Measurements from ENCODE around the gene RAB3IL1.

GRCh38 chr11:61808938-61810115 is 7.5 kb downstream of the FADS1 start:
- PRO-cap = no peak

- PRO-cap = bidirectional peak, plus-strand start at chr11:61815474, minus-strand start at chr11:61815148
Measured at GRCh38 chr11:61814683-61815748, 1.8 kb downstream of the FADS1 start.

DNA sequence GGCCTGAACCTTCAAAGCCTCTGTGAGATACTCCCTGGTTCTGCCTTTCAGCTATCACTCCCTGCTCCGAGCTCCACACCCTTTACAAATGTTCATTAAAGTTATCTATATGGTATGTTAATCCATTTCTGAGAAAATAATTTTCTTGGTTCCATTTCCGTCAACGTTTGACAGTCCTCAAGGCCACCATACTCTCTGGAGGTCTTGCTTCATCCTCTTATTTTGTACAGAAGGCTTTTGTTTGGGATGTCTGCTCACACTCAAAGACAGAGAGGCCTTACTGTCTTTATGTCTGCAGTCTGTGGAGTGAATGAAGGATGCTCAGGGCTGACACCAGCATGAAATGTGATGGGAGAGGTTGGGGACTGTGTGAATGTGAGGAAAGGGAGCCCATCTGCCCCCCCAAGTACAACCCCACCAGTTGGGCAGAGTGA is 1.7 kb upstream of the FADS2 start:
- PRO-cap = no peak

GRCh38 chr11:61829471-61830033 is 1.5 kb downstream of the FADS2 start:
- PRO-cap = no peak

DNA sequence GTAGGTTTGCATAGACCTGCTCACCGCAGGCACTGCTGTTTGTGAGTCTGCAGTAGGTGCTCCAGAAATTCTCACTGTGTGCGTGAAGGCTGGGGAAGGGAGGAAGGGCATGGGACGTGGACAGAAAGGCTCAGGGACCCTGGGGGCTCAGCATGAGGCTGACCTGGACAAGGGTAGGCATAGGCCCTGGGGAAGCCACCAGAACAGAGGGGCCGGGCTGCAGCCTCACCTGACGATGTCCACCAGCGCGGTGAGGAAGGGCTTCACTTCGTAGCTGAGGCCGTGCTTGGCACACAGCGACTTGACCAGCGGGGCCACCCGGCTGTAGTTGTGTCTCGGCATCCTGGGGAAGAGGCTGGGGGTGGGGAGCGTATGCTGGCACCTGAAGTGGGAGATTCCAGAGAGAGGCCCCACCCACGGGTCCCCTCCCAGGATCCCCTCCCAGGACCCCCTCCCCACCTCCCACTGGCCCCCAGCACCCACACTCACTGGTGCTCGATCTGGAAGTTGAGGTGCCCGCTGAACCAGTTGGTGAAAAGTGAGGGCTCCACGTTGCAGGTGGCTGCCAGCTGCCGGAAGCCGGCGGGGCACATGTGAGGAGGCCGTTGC is 15.6 kb downstream of the FADS3 start:
- PRO-cap = no peak

DNA sequence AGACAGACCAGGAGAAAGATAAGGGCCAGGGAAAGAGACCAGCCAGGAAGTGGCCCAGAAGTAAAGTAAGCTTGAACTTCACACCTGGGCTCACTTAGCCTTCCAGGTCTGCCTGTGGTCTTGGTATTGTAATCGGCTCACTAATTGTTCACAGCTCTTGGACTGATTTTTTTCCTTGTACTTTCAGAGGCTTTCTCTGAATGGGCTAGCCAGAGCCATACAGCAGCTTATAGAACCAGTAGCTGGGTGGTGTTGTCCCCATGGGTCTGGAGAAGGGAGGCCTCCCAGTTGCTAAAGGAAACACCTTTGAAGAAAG is 10.1 kb downstream of the FADS3 start:
- PRO-cap = no peak

DNA sequence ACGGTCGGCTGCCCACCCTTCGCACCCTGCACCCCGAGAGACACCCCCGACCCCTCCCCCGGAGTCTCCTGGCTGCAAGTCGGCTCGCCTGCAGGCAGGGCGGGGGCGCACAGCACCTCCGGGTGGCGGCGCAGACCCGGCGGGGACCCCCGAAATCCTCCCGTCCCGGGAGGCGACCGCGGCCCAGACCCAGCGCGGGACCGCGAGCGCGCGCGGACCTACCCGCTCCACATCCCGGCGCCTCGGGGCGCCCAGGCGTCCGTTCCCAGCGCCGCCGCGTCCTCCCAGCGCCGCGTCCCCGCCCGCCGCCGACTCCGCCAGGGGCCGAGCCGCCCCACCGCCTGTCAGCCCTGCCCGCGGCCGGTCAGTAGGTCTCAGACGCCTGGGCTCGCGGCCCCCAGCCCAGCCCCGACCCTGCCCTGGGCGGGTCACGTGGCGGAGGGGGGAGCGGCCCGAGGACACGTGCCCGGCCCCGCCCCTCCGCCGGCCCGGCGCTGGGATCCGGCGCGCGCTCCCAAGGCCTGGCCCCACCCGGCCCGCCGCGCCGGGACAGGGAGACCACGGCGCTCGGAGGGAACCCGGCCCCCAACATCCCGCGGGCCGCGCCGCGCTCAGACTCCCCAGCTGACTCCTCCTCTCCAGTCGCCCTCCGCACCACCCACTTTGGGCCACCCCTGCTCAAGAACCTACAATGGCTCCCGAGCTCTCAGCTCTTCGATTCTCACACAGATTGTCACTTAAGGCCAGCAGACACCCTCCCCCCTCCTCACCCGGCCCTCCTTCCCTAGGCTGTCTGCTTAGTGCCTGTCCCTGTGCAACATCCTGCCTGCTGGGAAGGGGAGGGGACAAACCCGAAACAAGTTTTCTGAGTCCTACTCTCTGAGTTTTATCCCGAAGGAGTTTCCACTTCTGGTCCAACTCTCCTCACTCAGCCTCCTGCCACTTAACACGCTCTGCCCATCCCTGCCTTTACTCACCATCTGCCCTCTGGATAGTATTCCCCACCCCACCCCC is at the start of gene RAB3IL1:
Gene RAB3IL1, minus strand, starts transcription at position 432 of the 1,014 bp plus-strand sequence.
- PRO-cap = no peak

DNA sequence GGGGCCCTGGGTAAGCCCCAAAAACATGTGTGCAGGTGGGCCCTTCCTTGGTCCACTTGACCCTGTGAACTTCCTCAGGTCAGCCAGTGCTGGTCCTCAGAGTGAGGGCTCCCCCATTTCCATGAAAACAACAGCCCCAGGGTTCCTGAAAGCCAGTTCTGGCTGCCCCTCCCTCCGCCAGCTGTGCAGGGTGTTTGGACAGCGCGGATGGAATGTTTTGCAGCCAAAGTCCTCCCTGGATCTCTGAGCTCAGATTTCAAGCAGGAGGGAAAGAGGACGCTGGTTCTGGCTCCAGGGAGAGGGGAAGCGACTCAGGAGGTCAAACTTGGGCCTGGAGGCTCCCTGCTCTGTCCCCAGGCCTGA is 6.2 kb upstream of the RAB3IL1 start:
- PRO-cap = unidirectional peak, plus-strand start at position 252 of the sequence

- PRO-cap = no peak
Measured at GRCh38 chr11:61977260-61977726, 9.9 kb upstream of the FTH1 start.

GRCh38 chr11:62444090-62445323 is 25.7 kb downstream of the SCGB1A1 start:
- PRO-cap = no peak

GRCh38 chr11:62542748-62543766 is 3.5 kb downstream of the AHNAK start:
- PRO-cap = no peak

DNA sequence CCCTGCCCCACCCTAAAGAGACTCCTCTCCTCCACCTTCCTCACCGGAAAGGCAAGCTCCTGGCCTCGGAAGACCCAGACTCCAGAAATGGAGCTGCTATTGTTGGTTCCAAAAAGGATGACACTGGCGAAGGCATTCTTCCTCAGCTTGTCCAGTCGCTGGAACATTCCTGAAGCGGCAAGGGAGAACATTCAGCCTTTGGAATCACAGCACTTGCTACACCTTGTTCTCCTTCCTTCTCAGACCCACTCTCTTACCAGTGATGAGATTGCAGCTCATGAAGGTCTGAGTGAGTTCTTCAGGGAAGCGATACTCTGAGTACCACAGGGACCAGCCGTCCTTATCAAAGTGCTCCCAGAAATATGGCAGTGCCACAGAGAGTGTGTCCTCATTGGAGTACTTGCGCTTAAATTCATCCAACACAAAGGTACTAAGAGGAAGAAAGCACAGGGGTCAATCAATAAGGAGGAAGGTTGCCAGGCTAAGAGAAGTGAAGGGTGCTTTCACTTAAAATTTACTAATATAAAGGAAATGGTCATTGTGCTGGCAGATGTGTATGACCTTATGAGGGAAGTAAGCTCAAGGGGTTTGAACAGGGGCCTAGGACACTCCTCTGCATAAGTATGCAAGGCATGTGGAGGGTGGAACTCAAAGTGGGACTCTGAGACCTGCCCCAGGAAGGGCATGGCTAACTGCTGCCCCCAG is 13.5 kb downstream of the EEF1G start:
- PRO-cap = no peak

GRCh38 chr11:62592737-62592984 is 1.3 kb upstream of the TUT1 start:
- PRO-cap = no peak

DNA sequence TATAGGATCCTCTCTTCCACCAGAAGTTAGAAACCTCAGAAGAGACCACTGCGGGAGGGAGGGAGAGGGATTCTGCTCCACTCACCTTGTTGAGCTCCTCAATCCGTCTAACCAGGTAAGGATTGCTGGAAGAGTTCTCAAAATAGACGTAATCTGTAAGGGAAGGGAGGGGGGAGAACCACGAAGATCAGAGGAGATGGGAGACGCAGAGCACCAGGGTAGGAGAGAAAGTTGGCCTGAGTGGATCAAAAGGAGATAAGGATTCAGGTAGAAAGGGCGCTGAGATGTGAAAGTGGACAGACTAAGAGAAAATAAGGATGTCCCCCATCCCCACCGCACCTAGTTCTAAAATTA is 1.2 kb downstream of the MTA2 start:
- PRO-cap = no peak

DNA sequence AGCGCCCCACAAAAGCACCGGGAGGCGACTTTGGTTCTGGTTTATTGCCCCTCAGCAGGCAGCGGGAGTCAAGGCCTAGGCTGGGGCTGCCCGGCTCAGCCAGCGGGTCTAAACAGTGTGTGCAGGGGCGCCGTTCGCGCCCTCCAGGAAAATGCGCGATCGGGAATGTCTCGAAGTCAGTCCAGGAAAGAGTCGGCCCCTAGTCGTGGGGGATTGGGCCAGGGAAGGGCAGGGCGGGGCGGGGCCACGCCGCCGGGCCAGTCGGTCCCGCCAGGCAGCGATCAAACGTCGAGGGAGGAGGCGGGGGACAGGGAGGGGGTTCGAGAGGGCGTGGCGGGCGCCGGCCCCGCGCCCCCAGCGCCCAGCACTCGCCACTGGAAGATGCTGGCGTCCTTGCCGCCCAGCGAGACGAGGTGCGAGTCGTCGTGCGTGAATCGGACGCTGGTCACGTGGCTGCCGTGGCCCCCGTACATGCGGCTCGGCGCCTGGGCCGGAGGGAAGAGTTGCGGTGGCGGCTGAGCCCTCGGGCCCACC is 596 bp upstream of the MTA2 start:
- PRO-cap = no peak

DNA sequence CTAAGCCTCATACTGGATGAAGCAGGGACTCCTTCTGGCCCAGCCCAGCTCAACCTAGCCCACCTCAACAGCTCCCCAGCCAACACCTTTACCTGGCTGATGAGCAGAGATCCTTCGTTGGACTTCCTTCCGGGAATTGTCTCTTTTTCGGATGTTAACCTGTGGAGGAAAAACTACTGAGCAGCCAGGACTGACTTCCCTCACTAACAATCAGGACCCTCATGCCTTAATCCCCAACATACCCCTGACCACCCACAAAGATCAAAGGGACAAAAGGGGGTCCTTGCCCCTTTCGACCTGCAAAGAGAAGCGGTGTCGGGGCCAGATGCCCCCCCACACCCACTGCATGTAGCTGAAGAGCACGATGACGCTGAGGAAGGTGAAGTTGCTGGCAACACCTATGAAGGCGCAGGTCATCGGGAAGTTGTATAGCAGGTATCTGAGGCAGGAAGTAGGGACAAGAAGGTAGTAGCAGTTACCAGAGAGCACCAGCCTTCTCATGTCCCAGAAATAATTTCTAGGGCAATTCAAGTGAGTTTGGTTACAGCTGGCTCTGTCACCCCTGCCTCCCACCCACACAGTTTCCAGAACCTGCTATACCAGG is 1.8 kb upstream of the LRRN4CL start:
- PRO-cap = no peak

- PRO-cap = bidirectional peak, plus-strand start at chr11:62753937, minus-strand start at chr11:62753850
Measured at GRCh38 chr11:62753256-62754011, 526 bp downstream of the ZBTB3 start.

DNA sequence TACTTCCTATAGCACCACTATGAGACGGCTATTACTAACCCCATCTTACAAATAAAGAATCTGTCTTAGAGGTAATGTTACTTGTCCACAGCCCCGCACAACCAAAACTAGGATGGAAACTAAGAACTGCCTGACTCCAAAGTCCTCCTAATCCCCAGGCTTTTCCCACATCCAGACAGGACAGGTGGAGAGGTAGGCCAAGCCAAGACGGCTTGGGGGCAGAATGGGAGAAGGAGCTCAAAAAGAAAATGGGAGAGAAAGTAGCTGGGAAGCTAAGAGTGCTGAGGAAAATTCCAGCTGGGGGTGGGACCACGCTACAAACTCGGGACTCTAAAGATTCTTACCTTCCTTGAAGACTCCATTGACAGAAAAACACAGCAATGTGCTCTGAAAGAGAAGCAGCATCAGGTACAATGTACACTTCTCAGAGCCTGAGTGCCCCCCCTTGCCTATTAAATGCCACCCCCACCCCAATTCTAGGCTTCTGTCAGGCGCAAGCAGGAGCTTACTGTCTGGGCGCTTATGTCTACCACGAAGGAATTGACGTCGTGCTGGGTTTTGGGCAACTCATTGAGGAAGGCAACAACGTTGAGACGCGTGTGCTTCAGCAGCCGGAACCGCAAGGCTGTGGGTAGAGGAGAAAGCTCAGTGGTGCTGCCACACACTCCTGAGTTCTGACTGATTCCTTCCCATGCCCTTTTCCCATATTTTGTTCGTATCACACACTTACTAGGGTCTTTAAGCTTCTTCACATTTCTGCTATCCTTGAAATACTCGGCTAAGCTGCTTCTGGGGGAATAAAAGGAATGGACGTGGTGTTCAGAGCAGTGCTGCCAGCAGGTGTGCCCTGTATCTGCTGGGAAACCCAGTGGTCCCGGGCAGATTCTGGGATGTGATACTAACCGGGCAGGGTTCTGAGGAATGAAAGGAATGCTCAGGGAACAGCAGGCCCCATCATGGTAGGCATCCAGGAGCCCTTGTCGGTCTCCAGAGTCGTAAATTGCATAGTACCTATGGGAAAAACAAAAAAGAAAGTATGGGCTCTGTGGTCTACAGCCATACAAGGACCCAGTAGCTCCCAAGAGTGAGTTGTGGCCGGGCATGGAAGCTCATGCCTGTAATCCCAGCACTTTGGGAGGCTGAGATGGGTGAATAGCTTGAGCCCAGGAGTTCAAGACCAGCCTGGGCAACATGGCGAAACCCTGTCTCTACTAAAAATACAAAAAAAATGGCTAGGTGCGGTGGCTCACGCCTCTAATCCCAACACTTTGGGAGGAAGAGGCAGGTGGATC is 4.2 kb upstream of the TMEM223 start:
- PRO-cap = no peak

DNA sequence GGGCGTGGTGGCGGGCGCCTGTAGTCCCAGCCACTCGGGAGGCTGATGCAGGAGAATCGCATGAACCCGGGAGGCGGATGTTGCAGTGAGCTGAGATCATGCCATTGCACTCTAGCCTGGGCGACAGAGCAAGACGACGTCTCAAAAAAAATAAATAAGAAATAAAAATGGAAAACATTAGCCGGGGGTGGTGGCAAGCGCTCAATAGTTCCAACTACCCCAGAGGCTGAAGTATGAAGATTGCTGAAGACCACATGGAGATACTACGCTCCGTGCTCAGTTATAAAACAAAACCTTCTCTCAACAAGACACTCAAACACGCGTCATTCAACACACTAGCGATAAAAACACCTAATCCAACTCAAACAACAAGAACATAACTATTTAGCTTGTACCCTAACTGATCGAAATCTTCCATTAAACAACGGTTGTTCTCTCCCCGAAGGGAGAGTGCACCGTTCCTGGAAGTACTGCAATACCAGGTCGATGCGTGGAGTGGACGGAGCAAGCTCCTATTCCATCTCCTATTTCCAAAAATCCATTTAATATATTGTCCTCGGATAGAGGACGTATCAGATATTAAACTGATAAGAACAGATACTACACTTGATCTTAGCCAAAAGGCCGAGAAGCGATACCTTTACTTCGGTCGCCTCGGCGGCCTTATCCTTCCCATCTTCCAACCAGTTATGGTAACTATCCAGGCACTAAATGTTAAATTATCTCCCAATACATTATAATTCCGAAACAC is 2.0 kb upstream of the WDR74 start:
- PRO-cap = bidirectional peak, plus-strand start outside the sequence, minus-strand start at position 636 of the sequence

- PRO-cap = no peak
Measured at GRCh38 chr11:63241101-63241564, 2.3 kb downstream of the SLC22A25 start.